LUHMES (cell line): ENCODE results near the gene TMEM202.

- PRO-cap, result no peak
Observed at GRCh38 chr15:71485384-71485583, 325.1 kb upstream of the NR2E3 start.

DNA sequence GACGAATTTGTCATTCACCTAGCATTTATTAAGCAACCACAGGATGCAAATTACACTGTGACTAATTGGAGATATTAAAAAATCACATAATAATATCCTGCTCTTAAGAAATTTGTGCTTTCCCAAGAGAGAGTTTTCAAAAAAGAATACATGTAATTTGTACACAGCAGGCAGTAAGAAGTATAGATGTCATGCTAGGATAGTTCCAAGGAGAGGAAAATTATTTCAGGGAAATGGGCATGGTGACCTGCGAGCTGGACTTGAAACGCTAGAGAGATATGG lies 230.5 kb upstream of the NR2E3 start:
- PRO-cap, result no peak

DNA sequence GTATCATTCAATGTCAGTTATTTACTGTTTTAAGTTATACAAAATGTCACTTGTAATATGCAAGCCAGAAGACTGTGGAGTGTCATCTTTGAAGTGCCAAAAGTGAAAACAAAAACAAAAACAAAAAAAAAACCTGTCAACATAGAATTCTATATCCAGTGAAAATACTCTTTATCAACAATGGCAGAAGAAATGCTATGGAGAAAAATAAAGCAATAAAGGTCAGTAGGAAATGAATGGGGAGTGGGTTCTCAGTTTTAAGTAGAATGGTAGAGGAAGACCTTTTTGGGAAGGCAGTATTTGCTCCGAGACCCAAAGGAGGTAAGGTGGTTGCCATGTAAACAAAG lies 205.7 kb upstream of the NR2E3 start:
- PRO-cap, result no peak

DNA sequence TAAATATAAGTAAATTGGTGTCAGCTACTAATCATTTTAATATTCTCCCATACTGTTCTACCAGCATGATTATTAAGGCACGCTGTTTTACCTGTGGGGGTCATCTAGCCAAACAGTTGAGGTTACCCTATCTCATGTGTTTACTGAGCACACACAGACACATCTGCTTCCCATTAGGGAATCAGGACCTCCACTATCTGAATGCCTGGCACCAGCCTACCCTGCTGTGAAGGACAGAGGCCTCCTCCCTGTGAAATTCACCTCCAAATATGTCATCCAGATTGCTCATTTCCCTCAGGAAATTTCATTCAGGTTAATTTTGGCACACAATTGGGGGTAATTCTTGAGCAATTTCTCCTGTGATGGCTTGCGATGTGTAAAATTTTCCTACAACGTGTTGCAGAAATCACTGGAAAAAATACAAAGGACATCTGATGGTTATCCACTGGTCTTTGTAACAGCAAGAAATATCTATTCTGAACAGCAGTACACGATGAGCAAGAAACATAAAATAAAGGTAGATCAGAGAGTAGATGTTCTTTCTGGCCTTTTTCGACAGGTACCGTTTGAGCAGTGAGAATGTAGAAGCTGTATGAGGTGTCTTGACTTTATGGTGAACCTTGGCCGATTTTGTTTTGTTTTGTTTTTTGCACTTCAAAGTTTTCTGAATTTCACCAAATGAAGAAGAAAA lies 155.5 kb upstream of the NR2E3 start:
- PRO-cap, result no peak

DNA sequence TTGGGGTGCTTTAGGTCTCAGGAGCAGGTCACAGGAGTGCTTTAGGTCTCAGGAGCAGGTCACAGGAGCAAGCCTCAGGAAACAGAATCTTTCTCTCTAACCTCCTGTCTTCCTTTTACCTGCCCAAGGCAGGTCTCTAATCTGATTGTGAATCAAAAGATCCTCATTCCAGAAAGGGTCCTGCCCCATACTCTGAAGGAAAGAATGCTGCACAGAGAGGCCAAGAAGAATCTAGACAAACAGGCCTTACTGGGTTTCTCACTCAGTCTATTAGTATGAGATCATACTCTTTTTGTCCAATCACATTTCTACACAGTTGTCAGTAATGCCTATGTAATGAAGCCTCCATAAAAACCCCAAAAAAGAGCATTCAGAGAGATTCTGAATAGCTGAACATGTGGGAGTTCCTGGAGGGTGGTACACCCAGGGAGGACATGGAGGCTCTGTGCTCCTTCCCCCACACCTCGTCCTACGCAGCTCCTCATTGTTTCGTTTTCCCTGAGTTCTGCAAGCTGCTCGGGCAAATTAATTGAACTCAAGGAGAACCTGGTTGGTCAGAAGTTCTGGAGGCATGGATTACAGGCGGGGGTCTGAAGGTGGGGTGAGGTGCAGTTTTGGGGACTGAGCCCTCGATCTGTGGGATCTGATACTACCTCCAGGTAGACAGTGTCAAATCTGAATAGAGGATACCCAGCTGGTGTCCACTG lies 142.3 kb downstream of the MYO9A start:
- PRO-cap, result no peak

DNA sequence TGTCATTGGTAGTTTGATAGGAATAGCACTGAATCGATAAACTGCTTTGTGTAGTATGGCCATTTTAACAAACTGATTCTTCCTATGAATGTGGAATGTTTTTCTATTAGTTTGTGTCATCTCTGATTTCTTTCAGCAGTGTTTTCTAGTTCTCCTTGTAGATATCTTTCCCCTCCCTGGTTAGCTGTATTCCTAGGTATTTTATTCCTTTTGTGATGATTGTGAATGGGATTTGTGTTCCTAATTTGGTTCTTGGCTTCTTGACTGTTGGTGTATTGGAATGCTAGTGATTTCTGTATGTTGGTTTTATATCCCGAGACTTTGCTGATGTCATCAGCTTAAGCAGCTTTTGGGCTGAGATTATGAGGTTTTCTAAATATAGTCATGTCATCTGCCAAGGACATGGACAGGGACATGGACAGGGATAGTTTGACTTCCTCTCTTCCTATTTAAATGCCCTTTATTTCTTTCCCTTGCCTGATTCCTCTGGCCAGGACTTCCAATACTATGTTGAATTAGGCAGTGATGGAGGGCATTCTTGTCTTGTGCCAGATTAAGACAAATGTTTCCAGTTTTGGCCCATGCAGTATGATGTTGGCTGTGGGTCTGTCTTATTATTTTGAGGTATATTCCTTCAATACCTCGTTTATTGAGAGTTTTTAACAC lies 35.7 kb downstream of the MYO9A start:
- PRO-cap, result no peak

- PRO-cap, result no peak
Observed at GRCh38 chr15:72370182-72370487, 5.7 kb downstream of the HEXA start.

DNA sequence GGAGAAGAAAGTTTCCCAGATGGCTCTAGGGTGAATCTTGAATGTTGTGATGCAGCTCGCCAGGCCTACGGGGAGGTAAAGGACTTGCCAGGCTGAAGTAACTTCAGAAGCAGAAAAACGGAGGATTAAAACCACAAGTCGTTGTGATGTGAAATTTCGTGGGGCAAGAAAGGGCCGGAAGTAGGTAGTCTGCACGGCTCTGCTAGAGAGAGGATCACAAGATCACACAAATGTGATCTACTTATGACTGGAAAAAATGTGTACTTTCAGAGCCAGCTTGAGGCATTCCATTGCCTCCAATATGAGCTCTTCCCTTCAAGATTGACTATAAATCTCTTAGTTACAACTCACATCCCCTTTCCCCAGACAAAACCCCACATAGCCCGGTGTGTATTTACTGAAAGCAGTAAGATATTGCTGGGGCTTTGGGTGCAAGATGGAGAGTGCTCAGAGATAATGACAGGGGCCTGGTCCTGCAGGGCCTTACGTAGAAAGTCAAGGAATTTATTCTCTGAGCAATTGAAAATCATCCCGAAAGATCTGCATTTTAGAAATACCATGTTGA lies 590 bp upstream of the HEXA start:
- PRO-cap, result no peak

DNA sequence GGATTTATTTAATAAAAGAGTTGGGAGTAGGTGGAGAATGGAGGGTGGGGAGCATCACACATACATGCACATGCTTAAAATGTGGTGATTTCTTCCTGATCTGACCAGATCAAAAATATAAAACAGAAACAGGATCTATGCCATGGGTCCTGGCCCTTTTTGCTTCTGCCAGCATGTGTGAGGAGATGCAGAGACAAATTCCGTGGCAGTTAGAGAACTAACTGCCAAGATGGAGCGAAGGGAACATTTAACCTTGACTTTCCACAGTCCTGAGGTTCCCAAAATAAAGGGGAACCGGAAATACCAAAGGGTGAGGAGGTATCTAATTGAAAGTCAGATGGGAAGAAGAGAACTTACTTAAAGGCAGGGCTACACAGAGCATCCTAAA lies at the start of gene TMEM202:
Gene TMEM202 (plus strand): TSS at position 208 of the 388 bp plus-strand sequence.
- PRO-cap, result no peak

DNA sequence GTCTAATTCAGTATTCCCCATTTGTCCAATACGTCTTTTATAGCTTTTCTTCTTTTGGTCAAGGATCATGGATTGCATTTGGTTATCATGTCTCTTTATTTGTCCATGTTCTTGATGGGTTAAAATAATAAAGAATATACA lies 21.1 kb downstream of the ARIH1 start:
- PRO-cap, result no peak

DNA sequence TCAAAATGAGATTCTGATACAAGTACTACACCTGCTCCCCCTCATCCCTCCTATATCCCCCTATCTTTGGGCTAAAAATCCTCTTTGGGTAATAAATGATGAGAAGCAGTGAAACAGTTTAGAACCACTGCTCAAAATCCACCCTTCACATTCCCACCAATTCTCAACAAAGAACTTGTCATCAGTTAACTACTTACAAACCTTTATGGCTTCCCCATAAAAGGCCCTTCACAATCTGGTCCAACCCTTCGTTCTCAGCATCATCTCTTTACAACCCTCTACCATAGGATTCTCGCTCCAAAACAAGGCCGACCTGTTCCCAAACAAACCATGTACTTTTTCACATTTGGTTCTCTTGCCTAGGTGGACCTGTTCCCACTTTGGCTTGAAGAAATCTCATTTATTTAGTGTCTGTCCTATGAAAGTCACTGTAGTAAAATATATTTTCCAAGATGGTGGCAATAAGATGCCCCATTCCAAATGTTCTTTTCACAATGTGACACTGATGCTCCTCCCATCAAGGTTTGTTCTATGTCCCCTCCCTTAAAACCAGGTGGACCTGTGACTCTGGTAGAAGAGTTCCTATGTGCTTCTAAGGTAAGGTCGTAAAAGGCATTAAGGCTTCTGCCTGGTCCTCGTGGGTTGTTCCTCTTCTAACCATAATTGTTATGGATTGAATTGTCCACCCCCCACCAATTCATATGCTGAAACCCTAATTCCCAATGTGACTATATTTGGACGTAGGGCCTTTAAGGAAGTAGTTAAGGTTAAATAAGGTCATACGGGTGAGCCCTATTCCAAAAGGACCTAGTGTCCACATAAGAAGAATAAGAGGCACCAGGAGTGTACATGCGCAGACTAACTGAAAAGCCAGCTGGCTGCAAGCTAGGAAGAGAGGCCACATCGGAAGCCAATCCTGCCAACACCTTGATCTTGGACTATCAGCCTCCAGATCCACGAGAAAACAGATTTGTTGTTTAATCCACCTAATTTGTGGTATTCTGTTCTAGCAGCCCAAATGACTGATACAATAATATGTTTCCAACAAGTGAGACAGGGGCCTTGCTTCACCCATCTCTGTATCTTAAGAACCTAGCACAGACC lies 2.1 kb downstream of the ADPGK start:
- PRO-cap, result no peak

DNA sequence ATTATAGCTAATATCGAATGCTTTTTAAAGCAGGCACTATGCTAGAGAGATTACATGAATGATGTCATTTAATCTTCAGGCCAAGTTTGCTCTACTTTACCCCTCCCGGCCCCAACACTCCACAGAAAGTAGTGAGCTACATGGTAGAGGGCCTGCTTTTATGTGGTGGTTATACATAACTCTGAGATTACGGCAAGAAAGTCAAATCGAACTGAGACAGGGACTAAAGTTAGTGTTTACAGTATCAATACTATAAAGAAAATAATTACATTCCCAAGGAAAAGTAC lies 1.1 kb downstream of the ADPGK start:
- PRO-cap, result no peak

- PRO-cap, result no peak
Observed at GRCh38 chr15:72998189-72998681, 54.0 kb upstream of the NEO1 start.

GRCh38 chr15:73053595-73054056 lies 1.4 kb downstream of the NEO1 start:
- PRO-cap, result no peak

- PRO-cap, result no peak
Observed at GRCh38 chr15:73178228-73178563, 125.9 kb downstream of the NEO1 start.

DNA sequence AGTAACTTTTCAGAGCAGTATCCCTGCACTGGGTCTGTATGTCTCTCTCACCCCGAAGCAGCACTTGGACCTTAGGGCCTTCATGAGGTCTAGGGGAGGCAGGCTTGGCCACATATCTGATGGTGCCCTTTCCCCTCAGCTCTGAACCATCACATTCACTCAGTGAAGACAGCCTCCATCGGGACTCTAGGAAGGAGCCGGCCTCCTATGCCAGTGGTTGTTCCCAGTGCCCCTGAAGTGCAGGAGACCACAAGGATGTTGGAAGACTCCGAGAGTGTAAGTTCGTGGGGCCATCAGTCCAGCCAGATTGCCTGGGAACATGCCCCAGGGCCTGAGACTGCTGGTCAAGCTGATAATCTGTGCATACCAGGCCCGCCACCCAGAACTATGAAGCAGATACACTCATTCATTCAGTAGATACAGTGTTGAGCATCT lies 67.6 kb downstream of the HCN4 start:
- PRO-cap, result no peak

DNA sequence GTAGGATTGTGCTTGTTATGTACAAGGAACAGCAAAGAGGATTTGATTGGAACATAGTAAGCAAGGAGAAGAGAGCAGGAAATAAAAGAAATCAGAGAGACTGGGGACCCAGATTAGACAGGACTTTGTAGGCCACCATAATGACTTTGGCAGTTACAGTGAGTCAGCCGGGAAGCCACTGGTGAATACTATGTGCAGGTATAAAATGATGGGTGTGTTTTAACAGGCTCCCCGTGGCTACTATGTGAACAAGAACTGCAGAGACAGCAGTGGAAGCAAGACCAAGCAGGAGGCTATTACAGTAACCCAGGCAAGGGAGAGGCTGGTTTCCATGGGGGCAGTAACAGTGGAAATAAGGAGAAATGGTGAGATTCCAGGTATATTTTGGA lies 55.2 kb downstream of the NPTN start:
- PRO-cap, result no peak

DNA sequence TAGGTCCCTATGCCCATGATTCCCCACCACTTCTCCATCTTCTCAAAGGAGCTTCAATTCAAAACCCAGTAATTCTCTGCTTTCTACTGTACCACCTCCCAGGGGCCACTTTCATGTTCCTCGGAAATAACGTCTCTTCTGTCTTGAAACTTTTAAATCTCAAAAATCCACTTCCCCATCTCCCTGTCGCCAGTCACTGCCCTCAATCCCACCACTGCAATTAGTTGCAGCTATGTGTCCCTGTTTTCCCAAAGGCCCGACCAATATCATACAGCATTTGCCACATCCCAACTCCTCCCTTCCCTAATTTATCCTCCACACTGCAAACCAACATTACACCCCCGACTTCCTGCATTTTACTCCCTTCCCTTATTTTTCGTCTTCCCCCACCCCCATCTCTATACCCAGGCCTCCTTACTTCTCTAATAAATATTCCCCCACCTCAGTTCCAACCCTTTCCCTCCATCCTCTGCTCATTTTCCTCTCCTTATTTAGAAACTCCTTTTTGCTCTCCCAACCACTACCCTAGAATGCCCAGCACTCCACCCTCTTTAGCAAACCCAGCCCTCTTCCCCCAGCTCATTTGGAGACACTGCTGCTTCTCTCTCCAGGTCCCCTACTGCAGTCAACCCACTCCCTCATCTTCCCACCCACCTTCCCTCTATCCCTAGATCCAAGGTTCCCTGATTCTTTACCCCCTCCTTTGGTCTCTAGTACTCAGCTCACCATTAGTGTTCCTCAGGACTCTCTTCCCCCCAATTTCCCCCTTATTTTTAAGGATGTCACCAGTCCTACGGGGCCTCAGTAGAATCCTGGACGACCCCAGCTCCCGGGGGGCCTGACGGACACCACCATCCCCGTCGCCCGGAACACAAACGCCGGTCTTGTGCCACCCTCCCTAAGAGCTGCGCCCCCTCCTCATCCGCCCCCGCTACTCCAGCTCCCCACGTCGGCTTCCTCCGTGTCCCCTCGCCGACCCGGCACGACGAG lies 1.0 kb downstream of the NPTN start:
- PRO-cap, result no peak

DNA sequence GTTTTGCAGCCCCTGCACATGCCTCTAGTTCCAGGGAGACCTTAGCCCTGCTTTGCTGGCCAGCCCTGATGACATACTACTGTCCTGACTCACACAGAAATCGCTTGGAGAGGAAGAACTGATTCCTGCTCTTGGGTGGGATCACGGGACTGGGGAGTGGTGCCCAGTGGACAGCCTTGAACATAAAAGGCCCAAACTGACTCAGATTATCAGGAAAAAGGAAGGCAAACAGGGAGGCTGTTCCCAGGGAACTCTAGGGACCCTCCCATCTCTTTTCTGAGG lies 5.0 kb downstream of the CD276 start:
- PRO-cap, result no peak

GRCh38 chr15:73989130-73989833 lies 2.8 kb downstream of the STOML1 start:
- PRO-cap, result no peak